Endothelial cell (in vitro differentiated cells): ENCODE measurements around a stretch of chr2.

DNA sequence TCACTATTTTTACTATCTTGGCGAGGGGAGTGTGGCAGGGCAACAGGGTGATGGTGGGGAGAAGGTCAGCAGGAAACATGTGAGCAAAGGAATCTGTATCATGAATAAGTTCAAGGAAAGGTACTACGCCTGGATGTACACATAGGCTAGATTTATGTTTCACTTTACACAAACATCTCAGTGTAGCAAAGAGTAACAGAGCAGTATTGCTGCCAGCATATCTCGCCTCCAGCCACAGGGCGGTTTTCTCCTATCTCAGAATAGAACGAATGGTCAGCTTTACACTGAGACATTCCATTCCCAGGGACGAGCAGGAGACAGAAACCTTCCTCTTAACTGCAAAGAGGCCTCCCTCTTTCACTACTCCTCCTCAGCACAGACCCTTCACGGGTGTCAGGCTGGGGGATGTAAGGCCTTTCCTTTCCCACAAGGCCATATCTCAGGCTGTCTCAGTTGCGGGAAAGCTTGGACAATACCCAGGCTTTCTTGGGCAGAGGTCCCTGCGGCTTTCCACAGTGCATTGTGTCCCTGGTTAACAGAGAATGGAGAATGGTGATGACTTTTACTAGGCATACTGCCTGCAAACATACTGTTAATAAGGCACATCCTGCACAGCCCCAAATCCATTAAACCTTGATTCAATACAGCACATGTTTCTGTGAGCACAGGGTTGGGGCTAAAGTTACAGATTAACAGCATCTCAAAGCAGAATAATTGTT is 2.2 kb upstream of the IDH1 start:
- PRO-cap: unidirectional peak, plus-strand start at position 282 of the sequence

GRCh38 chr2:208358736-208359038 is 47.9 kb upstream of the PTH2R start:
- PRO-cap: no peak

GRCh38 chr2:209662918-209663528 is 108.6 kb upstream of the UNC80 start:
- PRO-cap: unidirectional peak, minus-strand start at chr2:209663383

DNA sequence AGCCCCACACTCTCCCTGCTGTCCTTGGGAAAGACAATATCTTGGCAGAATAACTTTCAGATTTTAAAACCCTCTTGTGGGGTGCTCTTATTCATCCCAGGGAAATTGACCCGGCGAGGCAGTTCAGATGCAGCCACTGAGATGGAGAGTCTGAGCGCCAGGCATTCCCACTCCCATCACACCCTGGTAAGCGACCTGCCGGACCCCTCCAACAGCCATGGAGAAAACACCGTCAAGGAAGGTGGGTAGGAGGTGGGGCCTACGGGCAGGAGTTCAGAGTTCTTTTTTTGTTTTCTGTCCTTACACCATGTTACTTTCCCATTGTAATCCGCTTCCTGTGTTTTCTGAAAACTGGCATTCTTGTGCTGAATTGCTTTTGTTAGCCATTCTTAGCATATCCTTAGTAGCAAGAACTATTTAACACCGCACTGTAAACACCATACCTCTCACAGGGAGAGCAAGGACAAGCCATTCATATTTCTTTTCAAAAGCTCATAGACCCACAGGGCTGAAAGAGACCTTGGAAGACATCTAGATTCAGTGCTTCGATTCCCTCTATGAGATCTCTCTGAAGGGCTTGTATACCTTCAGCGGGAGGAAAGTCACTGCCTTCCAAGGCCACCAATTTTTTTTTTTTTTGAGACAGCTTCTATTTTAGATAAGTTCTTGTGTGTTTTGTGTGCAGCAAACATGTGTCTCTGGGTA is 46.2 kb downstream of the UNC80 start:
- PRO-cap: bidirectional peak, plus-strand start at position 440 of the sequence, minus-strand start at position 227 of the sequence

DNA sequence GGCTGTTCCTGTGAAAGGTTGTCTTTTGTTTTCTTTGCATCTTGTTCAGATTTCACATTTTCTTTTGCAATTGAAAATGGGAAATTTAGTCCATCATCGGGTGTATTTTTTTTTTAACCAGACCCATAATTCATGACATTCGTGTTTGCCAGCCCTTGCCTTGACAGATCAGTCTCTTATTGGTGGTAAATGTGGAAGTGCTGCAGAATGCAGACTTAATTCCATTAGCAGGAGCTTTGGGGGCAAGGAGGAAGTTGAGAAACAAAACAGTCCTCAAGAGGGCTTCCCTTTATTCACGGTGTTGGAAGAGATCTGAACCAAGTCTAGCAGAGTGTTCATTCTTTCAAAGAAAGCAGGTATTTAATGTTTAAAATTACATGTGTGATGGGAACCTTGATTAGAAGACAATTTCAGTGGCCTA is 16.6 kb upstream of the RPE start:
- PRO-cap: no peak

DNA sequence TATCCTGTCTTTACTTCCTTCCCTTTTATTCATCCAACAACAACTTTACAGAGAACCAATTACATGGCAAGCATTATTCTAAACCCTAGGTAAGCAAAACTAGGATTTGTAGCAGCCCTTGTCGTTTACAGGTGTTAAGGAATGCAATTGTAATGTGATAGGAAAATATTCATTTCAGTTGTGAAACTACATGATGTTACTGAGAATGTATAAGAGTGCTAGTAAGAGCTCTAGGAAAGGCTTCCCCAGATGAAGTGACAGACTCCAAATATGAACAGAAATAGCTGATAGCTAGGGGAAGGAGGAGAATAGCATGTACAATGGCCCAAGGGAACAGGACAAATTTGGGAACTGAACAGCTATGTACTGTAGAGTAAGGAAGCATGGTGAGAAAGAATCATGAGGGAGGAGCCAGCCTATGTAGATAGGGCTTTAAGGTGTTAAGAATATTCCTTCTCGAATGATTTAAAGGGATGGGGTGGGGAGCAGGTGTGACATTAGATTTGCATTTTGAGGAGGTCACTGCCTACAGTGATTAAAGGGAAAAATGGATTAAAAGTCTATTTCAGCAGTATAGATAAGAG is 31.7 kb downstream of the RPE start:
- PRO-cap: no peak

DNA sequence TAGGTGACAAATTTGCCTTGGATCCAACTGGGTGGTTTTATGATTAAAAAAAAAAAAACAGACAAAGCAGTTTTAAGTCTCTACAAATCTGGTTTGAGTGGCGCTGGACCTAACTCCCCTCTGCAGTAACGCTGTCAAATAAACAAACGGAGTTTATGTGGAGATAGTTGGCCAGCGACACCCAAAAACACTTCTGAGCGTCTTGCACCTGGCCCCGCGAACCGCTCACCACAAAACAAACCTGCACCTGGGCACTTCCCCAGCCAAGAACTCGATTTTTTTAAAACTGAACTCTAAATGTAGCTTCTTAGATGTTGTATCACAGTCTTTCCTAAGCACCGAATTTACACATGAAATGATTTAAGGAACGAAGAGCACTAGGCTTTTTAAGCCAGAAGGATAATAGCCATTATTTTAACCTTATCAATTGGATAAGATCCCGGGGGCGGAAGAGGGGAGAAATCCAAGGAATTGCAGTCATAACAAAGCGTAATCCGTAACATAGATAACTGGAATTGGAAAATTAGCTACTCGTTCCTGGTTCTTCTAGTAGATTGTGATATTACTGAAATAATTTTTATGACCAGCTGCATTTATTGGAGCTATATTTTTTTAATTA is 851 bp upstream of the KANSL1L start:
- PRO-cap: no peak

- PRO-cap: no peak
Measured at GRCh38 chr2:210253272-210253617, 28.0 kb upstream of the ACADL start.

DNA sequence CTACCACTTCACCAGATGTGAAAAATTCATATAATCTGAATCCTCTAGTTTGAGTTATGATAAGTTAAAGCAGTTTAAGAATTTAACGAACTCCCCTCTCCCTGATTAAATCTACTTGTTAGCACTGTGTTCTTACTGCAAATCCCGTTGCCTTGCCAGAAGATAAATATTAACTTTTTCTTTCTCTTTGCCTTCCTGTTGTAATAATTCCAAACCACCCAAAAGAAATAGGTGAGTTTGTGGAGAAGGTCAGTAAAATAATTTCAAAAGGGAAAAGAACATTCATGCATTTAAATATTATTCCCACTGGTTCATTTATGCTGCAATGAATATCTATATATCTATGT is 16.4 kb upstream of the CPS1 start:
- PRO-cap: no peak

- PRO-cap: no peak
Measured at GRCh38 chr2:210558530-210559603, 2.5 kb downstream of the CPS1 start.

GRCh38 chr2:210574883-210575511 is 18.6 kb downstream of the CPS1 start:
- PRO-cap: no peak

DNA sequence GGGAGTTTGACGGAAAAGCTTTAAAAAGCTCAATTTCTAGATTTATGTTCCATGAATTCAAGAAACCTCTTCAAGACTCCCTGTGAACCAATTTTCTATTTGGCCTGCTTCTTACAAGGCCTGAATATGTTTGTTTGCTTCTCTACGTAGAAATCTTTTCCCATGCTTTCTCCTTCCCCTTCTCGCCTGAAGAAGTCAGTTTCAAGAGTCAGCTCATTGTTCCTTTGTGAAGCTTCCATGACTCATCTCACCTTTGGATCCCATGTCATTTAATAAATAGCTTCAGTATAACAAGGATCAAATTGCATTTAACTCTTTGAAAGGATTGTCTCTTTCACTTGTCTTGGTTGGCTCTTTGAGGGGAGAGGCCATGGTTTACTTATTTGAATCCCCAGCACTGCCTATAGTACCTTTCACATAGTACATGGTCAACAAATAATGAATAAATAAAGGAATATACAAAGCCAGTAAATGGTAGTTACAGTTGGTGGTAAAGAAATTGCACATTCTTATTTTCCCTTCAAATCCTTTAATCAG is 28.5 kb downstream of the CPS1 start:
- PRO-cap: no peak

GRCh38 chr2:211759267-211759832 is 779.3 kb downstream of the ERBB4 start:
- PRO-cap: no peak

- PRO-cap: no peak
Measured at GRCh38 chr2:212237751-212238218, 300.8 kb downstream of the ERBB4 start.

DNA sequence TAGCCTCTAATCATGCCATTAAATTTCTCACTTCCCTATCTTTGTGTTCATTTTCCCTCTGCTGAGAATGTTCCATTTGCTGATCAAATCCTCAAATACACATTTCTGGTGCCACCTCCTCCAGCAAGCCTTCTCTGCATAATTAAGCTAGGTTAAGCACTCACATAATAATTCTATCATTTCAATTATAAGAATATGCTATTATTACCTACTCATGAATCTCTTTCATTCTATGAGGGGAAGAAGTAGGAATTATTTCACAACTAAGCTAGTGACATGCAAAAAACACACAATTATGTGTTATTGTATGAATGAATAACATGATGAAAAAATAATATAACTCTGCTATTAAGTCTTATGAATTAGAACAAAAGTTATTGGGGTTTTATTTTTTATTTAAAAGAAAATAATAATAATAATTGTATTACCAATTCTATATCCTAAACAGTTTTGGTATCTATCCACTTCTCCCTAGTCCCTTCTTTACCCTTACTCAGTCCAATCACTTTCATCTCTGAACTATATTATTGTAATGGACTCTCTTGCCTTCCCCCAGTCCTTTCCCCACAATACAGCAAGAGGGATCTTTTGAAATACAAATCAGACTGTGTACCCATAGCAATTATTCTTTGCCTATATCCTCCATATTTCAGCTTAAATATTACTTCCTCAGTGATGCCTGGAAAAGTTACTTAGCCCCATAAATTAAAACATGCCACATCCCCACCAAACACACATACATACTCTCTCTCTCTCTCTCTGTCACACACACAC is 63.0 kb downstream of the ERBB4 start:
- PRO-cap: no peak

- PRO-cap: no peak
Measured at GRCh38 chr2:213137602-213138097, 13.8 kb downstream of the IKZF2 start.

DNA sequence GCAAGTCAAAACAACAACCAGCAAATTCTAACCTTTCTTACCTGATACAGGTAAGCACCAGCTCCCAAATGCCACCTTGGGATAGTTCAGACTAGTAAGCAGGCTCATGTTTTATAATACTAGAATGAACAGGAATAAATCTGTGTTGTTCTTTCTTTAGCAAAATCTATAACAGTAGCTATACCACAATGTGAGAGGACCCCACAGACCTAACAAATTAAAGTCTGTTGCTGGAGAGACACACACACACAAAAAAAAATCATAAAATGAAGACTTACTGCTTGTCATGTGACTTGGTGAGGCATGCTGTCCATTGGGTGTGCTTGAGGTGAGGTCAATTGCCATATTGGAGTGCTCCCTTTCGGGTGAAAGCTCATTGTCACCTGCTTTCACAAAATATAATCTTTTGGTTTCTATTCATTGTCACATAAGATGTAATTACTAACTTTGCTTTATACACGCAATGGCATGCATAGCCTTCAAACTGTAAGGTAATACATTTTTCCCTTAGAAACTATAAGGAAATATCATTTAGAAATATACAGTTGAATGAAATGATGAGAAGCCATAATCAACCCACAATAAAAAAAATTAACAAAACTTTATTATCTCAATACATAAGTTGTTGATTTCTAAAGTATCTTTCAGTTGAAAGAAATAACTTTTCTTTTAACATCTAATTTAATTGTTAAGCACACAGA is 3.8 kb downstream of the IKZF2 start:
- PRO-cap: no peak

DNA sequence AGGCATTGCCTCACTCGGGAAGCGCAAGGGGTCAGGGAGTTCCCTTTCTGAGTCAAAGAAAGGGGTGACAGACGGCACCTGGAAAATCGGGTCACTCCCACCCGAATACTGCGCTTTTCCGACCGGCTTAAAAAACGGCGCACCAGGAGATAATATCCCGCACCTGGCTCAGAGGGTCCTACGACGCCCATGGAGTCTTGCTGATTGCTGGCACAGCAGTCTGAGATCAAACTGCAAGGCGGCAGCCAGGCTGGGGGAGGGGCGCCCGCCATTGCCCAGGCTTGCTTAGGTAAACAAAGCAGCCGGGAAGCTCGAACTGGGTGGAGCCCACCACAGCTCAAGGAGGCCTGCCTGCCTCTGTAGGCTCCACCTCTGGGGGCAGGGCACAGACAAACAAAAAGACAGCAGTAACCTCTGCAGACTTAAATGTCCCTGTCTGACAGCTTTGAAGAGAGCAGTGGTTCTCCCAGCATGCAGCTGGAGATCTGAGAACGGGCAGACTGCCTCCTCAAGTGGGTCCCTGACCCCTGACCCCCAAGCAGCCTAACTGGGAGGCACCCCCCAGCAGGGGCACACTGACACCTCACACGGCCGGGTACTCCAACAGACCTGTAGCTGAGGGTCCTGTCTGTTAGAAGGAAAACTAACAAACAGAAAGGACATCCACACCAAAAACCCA is 125.4 kb downstream of the BARD1 start:
- PRO-cap: no peak

GRCh38 chr2:215293796-215294420 is 18.0 kb upstream of the ATIC start:
- PRO-cap: no peak

DNA sequence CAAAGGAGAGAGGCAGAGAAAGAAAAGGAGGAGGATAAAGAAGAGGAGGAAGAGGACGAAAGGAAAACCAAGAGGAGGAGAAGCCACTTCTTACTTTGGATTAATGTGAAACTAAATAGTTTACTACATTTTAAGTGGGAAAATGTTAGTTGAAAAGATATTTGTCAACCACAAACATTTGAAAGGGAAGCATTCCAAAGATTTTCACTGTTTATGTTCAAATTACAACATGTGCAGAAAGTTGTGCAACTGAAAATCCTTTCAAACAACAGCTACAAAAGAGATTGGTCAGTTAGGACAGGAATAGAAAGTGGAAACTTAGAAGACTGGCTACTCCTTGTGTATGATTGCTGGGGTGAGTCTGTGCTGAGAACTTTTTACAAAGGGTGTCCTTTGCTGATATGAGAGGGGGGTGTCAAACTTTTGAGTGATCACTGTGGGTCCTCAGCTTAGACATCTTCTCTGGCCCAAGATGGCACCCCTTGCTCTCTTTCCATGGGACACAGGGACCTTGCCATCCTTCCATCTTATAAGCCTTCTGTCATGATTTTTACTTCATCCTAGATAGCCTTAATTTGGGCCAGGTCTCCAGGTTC is 277.6 kb upstream of the FN1 start:
- PRO-cap: no peak